Measurements from ENCODE around the genes FRAT1, FRAT2, PI4K2A and AVPI1.

DNA sequence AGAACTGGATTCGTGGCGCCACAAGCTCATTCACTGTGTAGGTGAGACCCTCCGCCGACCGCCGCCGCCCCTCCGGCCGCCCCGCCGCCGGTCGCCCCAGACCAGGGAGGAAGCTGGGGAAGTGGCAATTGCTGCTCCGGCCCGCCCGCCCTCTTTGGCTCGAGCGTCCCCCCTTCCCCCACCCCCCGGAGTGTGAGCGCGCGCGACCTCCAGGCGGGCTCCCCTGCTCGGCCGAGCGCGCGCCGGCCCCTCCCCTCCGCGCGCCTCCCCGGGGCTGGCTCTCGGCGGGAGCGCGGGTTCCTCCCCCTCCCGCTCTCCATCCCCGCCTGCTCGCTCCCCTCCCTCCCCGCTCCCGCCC is 240 bp downstream of the LCOR start:
- PRO-cap: bidirectional peak, plus-strand start at position 307 of the sequence, minus-strand start at position 156 of the sequence

GRCh38 chr10:96832717-96833497 is 809 bp downstream of the LCOR start:
- PRO-cap: bidirectional peak, plus-strand start at chr10:96833002, minus-strand start at chr10:96832907

- PRO-cap: no peak
These were observed 75.0 kb downstream of the LCOR start for GRCh38 chr10:96906968-96907706.

DNA sequence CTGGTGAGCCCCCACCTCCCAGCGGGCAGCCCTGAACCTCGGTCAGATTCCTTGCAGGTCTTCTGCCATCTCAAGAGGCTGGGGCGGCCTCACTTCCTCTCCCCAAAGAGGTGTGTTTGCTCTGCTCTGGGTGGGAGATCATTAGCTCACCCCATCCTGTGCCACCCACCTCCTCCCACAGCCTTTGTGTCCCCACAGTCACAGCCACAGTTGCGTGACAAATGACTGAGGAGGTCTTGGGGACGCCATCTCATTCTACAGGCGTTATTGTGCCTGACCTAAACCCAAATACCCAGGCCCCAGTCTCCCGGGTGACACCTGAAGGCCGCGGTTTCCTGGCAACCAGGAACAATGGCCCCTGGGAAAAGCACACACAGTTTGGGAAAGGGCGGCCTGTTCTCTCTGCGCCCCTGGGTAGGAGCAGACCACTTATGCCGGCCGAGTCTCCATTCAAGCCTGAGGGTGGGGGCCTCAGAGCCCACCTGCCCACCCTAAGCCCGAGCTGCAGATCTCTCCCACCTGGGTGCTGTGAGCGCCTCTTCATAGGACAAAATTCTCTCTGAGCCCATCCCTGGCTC is 51.6 kb downstream of the SLIT1 start:
- PRO-cap: no peak

- PRO-cap: bidirectional peak, plus-strand start at chr10:97319299, minus-strand start at chr10:97318927
These were observed at the start of gene FRAT1 for GRCh38 chr10:97318847-97319631. FRAT1 (plus strand) TSS chr10:97319271.

DNA sequence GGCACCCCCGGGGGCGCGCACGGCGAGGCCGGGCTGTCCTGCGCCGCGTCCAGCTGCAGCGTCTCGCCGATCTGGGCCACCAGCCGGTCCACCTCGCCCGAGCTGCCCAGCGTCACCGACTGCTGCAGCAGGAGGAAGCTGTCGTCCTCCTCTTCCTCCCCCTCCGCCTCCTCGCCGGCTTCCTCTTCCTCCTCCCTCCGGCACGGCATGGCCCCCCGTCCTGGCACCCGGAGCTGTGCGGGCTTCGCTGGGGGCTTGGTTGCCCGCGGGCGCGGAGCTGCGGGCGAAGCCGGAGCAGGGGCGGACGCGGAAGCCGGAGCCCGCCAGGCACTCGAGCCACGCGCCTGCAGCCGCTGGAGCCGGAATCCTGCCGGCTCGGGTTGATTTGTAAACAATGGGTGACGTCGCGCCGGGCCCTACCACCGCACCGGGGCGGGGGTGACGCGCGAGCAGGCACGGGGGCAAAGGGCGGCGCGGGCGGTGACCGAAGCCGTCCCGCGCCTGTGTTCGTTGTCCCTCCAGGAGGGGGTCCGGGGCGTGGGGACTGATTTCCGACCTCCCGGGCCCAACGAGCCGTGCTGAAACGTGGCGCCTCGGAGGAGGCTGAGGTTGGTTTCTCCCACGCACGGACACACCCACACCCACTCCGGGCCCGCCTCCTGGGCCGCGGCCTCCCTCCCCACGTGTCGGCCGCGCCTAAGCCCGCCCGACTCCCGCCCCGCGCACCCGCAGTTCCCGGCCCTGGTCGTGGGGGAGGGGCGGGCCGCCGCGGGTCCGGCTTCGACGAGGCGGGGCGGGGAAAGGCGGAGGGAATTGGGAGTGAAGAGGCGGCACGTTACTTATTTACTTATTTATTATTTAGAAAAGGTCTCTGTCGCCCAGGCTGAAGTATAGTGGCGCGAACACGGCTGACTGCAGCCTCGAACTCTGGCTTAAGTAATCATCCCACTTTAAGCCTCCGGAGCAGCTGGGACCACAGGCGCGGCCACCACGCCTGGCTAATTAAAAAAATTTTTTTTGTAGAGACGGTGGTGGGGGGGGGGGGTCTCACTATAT is at the start of gene FRAT2:
TSS of gene FRAT2 (minus strand) at position 366 of the 1,056 bp plus-strand sequence.
- PRO-cap: unidirectional peak, minus-strand start at position 121 of the sequence; bidirectional peak, plus-strand start at position 699 of the sequence, minus-strand start at position 366 of the sequence

DNA sequence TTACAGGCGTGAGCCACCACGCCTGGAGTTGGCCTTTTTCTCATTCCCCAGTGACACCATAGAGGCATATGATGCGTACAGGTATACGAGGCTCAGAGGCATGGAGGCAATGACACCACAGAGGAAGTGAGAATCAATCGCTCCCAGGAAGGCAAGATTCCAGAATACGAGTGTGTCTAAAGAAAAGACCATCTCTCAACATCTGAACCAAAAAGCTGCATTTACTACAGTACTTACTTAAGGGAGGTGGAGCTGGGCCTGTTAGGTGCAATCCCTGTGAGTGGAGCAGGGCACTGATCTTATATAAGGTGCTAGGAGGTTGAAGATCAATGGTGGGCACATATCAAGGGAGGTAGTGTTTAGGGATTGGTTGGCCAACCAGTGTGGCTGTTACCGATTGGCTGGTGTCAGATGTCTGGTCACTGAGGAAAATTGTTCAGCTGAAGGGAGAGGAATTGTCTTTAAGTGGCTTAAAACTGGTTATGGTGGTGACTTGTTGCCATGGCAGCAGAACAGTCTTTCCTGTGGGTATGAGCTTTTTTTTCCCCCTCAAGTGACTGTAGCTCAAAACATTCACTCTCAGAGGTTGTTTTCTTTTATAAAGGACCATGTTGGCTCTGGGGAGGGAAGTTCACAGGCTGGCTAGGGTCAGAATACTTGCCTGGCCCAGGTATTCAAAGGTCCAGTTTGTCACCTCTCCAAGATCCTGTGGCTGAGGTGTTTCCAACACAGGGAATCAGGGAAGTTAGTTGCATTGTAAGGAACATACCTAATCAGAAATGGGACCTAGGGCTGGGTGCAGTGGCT is 12.1 kb upstream of the PGAM1 start:
- PRO-cap: no peak

DNA sequence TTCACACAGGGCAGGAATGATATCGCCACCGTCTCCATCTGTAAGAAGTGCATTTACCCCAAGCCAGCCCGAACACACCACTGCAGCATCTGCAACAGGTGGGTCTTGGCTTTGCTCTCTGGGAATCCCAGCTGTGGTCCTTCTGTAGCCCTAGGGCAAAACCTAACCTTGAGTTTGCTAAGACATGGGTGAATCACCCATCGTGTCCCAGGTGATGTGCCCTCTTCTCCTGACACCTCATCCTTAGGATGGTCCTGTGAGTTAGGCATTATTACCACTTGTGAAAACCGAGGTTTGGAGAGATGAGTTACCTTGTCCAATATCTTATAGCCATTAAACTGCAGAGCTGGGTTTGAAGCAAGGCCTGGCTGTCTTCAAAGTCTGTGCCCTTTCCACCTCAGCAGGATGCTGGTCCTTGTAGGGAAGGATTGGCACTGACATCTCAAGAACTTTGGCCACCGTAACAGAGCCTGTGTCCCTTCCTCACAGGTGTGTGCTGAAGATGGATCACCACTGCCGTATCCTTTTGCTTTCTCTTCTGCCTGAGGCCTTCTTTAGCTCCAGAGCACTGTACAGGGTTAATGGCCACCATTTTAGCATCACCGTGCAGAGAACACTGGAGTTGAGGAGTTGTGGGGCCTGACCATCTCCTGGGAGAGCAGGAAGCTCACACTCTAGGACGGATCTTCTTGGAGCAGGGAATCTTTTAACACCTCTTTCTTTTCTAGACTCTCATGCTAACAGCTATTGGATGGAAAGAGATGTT is 6.6 kb downstream of the ZDHHC16 start:
- PRO-cap: no peak

- PRO-cap: bidirectional peak, plus-strand start at chr10:97640734, minus-strand start at chr10:97640357
These were observed at the start of gene PI4K2A for GRCh38 chr10:97640192-97641221. PI4K2A (plus strand) TSS chr10:97640671.

- PRO-cap: no peak
These were observed 10.3 kb downstream of the PI4K2A start for GRCh38 chr10:97650573-97651321.

DNA sequence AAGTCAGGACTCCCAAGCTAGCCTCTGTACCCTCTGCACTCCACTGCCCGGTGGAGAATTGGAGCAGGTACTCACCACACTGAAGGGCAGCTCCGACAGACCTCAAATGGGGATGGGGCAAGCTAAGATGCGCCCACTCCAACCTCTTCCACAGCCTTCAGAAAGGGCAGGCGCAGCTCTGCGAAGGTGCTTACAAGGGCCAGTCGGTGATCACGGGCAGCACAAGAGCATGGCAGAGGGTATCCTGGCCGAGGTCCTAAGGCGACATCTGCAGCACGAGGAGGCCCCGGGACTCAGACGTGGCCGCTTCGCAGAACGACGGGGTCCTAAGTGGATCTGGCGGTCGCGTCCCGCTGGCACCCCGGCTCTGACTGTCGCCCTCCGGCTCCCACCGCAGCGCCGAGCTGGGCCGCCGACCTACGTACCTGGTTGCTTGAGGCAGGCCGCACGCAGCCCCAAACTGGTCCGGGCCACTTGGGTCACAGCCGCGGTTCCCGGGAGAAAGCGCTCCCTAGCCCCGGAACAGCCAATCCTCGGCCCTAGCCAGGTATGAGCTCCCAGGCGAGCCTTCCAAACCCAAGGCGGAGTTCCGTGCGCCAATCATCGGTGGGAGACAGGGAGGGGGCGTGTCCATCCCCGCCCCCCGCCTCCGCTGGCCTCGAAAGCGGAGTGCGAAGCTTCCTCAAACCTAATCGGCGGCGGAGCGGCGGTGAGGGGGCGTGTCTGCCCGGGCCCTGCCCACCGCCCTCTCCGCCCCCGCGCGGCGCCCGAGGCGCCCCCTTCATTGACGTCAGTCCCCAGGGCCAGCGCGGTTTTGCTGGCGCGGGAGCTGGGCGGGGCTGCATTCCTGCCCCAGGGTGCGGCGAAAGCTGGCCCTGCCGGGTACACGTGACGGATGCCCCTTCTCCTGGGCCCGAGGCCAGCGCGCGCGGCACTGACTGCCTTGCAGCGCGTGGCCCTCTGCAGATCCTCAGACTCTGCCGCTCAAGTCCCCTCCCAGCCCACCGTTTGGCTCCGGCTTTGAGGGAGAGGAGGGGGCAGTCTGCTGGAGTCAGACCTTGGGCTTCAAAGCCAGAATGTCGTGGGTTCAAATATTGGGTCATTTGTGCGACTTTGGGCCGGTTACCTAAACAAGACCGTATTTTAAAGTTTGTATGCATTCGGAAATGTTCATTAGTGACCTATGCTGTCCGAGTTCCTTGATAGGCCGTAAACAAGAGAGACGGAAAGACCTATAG is at the start of gene AVPI1:
TSS of gene AVPI1 (minus strand) at position 551 of the 1,238 bp plus-strand sequence.
- PRO-cap: bidirectional peak, plus-strand start at position 934 of the sequence, minus-strand start at position 551 of the sequence

DNA sequence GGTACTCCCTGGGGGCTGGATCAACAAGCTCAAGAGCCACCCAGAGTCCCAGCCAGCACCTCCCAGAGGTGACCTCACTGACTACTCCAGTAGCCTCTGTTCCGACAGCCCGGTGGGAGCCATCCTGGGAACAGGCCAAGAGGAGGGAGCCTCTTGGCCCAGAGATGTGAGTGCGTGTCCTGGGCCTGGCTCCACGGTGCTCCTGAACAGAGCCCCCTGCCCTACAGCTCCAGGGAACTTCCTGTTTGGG is 6.0 kb upstream of the MARVELD1 start:
- PRO-cap: no peak

DNA sequence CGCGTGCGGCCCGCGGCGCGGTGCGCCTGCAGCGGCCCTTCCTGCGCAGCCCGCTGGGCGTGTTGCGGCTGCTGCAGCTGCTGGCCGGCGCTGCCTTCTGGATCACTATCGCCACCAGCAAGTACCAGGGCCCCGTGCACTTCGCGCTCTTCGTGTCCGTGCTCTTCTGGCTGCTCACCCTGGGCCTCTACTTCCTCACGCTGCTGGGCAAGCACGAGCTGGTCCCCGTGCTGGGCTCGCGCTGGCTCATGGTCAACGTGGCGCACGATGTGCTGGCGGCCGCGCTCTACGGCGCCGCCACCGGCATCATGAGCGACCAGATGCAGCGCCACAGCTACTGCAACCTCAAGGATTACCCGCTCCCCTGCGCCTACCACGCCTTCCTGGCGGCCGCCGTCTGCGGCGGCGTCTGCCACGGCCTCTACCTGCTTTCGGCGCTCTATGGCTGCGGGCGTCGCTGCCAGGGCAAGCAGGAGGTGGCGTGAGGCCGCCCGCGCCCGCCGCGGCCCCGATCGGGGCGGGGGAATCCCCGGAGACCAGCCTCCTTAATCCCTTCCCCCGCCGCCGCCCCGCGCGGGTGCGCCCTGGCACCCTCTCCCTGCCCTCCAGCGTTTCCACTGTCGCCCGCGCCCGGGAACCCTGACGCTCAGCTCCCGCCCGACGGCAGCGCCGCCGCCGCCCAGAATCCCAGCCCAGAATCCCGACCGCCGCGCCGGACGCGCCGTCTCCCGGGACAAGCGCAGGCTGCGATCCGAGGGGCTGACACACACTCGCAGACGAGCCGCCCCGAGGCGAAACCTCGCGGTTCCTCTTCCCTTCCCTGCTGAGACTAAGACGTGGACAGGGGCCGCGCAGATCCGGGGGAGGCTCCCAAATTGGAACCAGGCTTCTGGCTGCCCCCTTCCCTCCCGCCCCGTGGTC is 644 bp downstream of the MARVELD1 start:
- PRO-cap: bidirectional peak, plus-strand start at position 249 of the sequence, minus-strand start at position 189 of the sequence; bidirectional peak, plus-strand start at position 823 of the sequence, minus-strand start at position 728 of the sequence

GRCh38 chr10:97726543-97727283 is 10.2 kb upstream of the ZFYVE27 start:
- PRO-cap: no peak

- PRO-cap: no peak
These were observed 27.4 kb upstream of the GOLGA7B start for GRCh38 chr10:97822048-97822793.

GRCh38 chr10:98365580-98366269 is 49.3 kb downstream of the PYROXD2 start:
- PRO-cap: no peak

GRCh38 chr10:98436879-98437464 is 9.8 kb downstream of the HPS1 start:
- PRO-cap: no peak

GRCh38 chr10:98567478-98567677 is 120.6 kb upstream of the HPS1 start:
- PRO-cap: no peak

GRCh38 chr10:99225682-99226178 is 9.9 kb downstream of the HPSE2 start:
- PRO-cap: no peak

- PRO-cap: no peak
These were observed 12.9 kb downstream of the CNNM1 start for GRCh38 chr10:99341894-99342642.